REH cell (cell line): ENCODE measurements around the gene SLC6A2.

- PRO-cap = no peak
Measured at GRCh38 chr16:53245305-53245926, 188.9 kb upstream of the RBL2 start.

DNA sequence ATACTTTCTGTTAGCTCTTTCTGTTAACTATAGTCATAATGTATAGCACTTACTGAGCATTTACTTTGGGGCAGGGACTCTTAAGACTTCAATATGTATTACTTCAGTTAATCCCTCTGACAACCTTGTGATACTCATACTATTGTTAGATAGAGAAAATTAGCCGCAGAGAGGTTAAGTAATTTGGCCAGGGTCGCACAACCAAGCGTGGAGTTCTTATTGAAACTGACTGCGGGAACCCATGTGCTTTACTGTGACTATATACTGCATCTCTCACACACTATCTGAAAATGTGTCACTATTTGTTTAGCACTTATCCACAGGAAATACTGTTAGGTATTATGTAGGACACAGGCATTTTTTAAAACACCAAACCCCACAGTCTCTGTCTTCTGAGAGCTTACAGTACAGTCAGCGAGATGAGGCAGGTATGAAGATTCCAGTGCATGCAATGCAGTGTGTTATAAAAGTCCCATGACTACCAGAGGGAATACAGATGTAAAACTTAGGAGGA lies 11.2 kb downstream of the RBL2 start:
- PRO-cap = no peak

- PRO-cap = no peak
Measured at GRCh38 chr16:53457487-53458281, 23.4 kb downstream of the RBL2 start.

DNA sequence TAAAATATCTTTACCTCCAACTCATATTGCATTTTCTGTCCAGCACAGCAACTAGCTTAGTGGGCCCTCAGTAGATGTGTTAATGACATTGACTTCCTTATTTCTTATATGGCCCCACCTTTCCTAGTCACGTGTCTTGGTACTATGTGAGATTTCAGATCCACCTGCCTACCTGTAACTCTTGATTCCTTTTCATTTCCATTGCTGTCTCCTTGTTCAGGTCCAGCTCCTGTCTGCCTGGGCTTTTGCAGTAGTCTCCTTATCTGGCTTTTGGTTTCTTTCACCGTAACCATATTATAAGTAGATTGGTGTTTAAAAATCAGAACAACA lies 71.2 kb downstream of the FTO start:
- PRO-cap = no peak

DNA sequence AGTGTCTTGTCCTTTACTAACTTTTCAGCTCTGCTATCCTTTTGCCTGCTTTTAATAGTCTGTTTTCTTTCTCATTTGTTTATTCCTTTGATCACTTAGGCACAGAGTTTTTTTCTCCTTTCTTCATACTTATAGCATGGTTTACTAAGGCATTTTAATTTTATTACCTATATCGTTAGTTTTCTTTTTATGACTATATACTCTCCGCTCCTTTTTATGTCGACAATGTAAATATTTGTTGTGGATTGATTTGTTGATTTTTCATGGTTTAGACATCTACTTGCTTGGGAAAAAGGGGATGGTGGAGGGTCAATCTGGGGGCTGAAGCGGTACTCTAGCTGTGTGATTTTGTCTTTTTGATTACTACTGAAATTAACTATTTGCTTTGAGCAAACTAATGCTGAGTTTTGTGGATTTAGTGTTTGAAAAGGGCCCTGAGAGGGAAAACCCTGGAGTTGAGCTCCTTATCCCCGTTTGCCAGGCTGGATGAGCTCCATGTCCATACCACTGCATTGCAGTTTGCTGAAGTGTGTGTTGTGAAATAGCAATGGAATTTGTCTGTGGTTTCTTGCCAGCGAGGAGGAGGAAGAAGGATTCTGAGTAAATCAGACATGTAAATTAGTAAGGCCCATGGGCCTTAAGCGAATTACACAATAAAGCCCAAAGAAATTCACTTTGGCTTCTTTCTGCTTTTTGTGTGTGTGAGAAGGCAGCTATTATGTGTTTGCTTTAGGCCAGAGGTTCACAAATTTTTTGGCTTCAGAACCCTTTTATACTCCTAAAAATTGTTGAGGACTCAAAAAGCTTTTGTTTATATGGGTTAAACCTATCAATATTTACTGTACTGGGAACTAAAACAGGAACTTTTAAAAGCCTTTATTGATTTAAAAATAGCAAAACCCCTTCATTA lies 72.0 kb downstream of the FTO start:
- PRO-cap = no peak

DNA sequence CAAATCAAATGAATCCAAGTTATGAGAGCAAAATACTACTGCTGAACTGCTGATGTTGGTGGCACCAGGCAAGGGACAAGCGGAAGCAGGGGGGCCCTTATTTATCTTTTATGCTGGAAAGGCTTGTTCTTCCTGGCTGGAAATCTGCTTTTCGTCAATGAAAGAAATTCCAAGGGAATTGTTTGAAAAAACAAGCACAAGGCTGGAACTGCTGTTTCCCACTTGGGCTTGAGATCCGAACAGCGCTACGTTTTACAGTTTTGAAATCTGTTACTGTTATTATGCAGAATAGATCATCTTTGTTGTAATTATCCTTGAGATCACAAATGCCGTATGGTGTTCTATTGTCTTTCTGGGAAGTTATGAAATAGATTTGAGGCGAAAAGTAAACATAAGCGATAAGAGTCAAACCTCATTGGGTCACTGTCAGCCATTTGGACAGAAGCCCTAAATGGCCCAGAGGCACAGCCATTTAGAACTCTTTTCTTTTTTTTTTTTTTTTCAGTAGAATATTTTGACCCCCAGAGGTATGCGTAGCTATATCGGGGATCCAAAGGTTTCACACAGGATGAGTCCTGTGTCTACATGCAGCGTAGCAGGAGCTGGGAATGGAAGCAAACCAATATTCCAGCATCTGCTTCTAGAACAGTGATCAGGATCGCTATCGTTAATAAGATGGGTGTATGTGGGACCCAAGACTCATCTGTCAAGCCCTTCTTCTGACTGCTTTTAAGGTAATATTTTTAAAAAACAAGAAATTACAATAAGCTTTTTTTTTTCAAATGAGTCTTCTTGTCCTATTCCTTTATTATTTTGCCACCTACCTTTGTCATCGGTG lies 223.2 kb downstream of the IRX3 start:
- PRO-cap = no peak

- PRO-cap = no peak
Measured at GRCh38 chr16:54080397-54081291, 205.9 kb downstream of the IRX3 start.

GRCh38 chr16:54125684-54126203 lies 160.8 kb downstream of the IRX3 start:
- PRO-cap = no peak

DNA sequence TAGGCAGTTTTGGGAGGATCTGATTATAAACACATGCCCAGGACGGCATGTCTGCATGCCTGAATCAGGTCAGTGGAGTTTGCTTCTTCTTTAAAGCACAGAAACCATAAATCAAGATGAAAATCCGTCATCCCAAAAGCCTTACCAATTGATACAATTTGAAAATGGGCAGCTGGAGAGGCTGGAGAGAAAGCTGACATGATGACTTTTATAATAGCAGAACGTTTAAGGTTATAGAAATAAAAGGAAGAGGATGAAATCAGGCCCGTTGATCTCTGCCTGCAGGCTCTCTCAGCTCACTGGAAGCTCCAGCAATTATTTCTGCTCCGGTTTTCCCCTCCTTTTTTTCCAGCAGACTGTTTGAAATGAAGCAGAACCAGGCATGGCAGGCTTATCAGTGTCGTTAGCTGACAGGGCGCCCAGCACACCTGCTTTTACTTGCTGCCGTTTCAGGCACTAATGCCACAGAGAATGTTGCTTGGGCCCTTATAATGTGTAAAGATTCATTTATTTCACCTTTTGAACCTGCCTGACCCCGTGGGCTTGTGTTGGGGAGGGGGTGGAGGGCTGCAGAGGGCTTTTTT lies 108.2 kb downstream of the IRX3 start:
- PRO-cap = no peak

- PRO-cap = bidirectional peak, plus-strand start at chr16:54278585, minus-strand start at chr16:54278337
Measured at GRCh38 chr16:54277850-54278908, 8.4 kb downstream of the IRX3 start.

DNA sequence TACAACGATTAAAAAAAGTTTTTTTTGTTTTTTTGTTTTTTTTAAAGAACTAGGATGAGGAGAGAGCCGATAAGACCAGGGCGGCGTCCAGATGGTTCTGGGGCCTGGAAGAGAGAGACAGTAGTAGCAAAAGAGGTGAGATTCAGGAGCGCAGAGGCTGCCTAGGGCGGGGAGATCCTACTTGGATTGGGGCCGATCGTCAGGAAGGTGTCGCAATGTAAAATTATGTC lies 3.0 kb downstream of the IRX3 start:
- PRO-cap = no peak

DNA sequence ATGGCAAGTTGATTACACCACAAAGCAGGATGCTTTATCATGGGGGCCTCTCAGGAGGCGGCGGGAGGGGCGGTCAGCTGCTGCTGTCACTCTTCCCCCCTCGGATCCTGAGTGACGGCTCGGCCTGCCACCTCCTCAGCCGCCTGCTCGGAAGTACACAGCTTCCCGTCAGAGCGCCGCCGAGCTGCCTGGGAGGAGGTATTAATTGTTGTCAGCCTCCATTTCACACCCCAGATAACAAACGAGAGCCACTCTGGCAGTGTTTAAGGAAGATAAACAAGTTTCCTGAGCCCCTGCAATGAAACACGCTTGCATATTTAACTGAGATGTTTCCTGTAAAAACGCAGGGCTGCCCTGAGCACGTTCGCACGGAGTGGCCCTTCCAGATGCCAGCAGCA lies 84.1 kb upstream of the IRX3 start:
- PRO-cap = no peak

DNA sequence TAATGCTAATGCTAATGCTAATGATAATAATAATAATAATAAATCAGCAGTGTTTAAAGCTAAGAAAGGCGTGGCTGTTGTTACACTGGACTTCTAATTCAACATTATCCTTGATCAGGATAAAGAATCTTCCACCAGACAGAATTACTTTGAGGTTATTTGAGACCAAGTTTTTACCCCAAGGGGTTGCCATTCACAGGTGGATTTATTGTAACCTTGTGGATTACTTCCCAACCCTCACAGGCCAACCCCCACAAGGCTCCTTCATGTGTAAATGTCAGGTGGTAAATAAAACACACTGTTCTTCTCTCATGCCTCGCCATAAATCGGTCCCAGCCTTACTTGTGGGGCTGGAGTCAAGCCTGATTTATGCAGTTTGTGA lies 98.5 kb upstream of the IRX3 start:
- PRO-cap = no peak

DNA sequence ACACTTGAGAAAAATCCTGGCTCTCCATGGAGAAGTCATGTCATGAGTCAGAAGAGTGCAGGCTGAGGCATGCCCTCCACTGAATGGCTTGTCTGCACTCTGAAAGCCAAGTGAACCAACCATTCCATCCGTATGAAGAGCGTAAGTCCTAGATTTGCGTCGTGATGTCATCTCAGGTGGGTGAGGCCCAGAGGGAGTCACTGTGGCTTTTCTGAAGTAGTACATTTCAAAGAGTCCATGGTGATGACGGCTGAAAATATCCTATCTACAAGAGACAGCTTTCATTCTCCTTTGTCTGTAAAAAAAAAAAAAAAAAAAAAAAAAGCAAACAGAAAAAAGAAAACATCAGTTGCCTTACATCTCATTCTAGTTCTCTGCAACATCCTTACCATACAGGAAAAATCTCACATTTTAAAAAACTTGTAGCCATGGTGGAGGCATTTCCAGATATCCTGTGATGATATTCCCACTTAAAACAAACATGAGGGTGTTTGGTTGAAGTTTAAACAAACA lies 83.3 kb upstream of the IRX5 start:
- PRO-cap = no peak

DNA sequence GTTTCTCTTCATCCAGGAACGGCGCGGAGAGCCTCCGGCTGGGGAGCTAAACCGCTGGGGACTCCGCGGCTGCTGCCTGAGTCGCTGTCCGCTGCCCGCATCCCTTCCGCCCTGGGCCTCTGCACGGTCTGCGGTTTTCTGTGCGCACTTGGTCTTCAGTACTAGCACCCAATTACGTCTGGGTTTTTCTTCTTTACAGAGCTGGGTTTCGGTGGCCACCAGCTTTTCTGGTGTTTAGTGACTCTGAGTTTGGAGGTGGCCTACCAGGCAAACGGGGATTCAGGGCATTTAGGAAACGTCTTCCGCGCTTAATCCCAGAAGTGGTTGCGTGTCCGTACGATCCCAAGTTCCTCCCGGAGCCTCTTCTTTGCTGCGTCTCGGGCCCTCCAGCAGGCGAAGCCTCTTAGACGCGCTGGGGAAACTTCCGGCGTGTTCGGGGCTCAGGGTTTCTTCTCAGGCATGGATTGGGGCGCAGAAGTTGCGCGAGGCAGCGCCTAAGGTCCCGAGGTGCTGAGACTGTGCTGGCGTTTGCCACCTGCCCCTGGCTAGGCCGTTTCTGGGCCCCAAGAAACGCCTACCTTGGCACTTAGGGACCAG lies 5.9 kb downstream of the IRX5 start:
- PRO-cap = no peak

DNA sequence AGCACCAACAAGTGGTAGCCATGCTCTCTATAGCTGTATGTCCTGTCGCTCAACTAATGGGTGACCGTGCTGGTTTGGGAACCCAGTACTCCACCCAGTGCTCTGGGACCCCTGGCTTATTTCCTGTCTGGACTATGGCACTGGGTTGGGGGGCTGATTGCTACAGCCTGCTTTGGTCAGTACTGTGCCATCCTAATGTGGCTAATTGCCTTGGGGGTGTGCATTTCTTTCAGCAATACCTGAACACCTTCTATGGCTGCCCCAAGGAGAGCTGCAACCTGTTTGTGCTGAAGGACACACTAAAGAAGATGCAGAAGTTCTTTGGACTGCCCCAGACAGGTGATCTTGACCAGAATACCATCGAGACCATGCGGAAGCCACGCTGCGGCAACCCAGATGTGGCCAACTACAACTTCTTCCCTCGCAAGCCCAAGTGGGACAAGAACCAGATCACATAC lies 3.7 kb downstream of the MMP2 start:
- PRO-cap = no peak

- PRO-cap = no peak
Measured at GRCh38 chr16:55485042-55485917, 6.3 kb downstream of the MMP2 start.

- PRO-cap = no peak
Measured at GRCh38 chr16:55655514-55656496, at the start of gene SLC6A2. Gene SLC6A2, plus strand, starts transcription at chr16:55655988.

DNA sequence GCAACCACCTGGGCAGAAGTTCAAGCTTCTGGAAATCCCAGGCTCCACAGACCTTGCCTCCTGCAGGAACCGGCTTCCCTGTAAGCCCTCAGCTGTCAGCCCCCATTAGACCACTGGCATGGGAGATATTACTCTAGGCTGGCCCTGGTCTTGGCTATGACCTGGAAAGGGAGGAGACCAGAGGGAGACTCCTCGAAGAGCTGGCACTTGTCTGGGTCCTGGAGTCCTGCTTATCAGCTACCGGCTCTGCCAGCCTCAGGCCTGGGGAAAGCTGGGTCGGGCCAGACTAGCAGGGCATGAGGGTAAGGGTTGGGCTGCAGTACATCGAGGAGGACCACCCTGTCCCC lies 53.9 kb downstream of the SLC6A2 start:
- PRO-cap = no peak

DNA sequence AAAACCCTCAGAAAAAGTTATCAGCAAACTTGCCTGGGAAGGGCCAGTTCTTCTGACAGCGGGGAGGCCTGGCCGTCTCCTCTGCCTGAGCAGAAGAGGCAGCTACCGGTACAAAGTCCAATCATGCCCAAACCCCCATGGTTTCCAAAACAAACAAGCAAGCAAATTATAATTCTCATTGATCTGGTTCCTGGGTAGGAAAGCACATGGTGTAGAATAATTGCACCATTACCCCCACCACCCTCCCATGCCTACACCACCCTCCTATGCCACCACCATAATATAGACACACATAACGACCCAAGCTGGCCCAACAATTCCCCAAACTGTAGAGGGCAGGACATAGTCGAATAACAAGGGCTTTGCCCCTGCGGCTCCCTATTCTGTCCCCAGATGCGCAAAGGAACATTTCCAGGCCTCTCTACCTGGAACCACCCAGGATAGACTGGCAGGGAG lies 3.4 kb downstream of the CES5A start:
- PRO-cap = no peak